ENCODE results near the gene ZKSCAN4.

- PRO-cap, 2 experiments: no peak in any of the 2 experiments
Measured at GRCh38 chr6:27888424-27889113, 2.1 kb downstream of the H3C12 start.

GRCh38 chr6:27891442-27891860, 825 bp upstream of the H3C12 start:
- PRO-cap, 2 experiments: no peak in any of the 2 experiments

GRCh38 chr6:28002991-28003744, 46.1 kb downstream of the OR2B6 start:
- PRO-cap, 2 experiments: no peak in any of the 2 experiments

DNA sequence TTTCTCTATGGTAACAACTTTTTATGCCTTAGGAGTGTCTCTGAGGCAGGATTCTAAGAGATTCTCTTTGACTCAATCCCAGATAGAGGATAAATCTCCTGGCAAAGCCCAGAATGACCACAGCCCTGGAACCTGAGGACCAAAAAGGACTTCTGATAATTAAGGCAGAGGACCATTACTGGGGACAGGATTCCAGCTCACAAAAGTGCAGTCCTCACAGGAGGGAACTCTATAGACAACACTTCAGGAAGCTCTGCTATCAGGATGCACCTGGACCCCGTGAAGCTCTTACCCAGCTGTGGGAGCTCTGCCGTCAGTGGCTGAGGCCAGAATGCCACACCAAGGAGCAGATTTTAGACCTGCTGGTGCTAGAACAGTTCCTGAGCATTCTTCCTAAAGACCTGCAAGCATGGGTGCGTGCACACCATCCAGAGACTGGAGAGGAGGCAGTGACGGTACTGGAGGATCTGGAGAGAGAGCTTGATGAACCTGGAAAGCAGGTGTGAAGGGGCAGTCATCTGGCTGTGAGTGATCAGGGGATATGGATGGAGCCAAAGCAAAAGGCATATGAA, 1.0 kb downstream of the ZSCAN16 start:
- PRO-cap, 2 experiments: no peak in any of the 2 experiments

- PRO-cap, 2 experiments: no peak in any of the 2 experiments
Measured at GRCh38 chr6:28135407-28135750, 6.3 kb upstream of the ZKSCAN8 start.

DNA sequence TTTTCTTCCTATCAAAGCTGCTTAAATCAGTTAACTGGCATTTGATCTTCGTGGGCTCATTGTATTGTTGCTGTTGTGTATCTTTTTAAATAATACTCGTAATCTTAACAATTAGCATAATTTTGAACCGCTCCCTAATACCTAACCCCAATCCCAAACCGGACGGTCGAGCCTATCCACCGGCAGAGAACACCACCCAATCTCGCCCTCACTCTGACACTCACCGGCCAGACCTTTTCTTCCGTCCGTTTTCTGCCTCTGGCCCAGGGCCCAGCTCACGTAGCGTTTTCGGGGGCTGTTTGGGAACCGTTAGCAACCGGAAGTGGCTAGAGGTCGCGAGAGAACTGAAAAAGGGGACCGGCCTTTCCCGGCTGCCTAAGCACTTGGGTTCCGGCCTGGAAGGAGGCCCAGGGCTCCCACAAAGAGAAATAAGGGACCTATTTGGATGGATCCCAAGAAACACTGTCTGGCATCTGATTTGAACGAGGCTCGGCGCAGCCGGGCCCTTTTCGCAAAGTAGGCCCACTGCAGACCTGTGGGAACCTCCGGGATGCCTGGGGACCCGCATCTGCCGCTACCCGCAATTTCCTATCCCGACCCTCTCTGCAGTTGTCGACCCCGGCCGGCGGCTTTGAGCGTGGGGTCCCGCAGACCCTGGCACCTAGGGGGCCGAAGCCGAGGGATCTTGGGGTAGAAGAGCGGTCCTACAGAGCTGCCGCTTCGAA, 5.0 kb upstream of the ZKSCAN8 start:
- PRO-cap, 2 experiments: no peak in any of the 2 experiments

DNA sequence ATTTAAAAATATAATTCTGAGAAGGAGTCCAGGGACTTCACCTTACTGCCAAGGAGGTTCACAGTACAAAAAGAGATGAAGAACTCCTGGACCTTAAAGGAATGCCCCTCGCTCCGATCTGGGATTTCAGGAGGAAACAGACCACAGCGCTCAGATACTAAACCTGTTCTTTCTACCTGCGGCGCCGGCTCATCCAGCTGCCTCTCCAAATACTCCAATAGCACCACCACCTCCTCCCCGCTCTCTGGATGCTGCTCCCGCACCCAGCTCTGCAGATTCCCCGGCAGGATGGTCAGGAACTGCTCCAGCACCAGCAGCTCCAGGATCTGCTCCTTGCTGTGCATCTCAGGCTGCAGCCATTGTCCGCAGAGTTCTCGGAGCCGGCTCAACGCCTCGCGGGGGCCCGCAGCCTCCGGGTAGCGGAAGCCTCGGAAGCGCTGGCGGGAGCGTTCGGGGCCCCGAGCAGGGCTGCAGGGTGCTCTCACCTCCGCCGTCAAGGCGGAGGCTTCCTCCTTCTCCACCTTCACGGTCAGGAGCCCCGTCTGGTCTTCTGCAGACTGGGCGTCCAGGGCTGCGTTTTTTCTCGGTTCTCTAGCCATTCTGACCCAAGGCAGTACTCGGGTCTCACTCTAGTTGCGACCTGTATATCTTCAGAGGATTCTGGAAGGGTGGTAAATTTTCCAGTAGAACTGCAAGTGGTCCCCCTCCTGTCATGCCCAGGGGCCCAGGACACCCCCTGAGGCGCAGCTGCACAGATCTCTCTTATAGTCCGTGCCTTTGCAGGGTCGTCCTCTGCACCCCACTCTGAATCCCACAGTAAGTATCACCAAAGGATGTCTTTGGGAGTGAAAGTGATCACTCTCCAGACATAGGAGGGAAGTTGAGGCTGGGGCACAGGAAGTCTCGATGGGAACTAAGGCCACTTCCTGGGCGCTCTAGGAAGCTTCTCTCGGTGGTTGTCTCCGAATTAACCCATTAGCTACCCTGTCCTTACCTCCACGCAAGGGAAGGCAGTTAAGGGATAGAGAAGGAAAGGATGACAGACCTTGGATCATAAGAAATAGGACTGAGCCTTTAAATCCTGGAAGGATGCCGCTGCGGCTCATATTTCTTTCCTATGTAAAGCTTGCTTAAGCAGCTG, at the start of gene ZKSCAN4:
Gene ZKSCAN4, minus strand, starts transcription at position 888 of the 1,141 bp plus-strand sequence.
- PRO-cap, 2 experiments: peak in 1 of 2 experiments; most common minus-strand start position 915 of the sequence (in 1)

DNA sequence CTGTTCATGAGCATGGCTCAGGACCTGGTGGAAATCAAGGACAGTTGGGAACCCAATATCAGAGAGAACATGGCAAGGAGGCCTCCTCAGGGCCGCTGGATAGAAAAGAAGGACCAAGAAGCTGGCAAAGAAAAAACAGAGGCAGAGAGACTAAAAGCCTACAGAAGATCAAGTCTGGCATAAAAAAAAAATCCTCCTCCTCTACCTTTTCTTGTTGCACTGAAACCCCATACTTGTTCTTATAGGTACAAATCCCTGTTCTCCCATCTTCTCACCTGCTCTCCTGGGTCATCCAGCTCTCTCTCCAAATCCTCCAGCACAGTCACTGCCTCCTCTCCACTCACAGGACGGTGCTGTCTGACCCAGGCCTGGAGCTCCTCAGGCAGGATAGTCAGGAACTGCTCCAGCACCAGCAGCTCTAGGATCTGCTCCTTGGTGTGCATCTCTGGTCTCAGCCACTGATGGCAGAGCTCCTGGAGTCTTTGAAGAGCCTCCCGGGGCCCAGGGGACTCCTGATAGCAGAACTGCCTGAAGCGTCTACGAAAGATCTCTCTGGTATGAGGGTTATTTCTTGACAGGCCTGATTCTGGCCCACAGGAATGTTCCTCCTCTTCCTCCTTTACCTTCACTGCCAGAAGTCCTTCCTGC, 7.6 kb downstream of the ZSCAN23 start:
- PRO-cap, 2 experiments: no peak in any of the 2 experiments

DNA sequence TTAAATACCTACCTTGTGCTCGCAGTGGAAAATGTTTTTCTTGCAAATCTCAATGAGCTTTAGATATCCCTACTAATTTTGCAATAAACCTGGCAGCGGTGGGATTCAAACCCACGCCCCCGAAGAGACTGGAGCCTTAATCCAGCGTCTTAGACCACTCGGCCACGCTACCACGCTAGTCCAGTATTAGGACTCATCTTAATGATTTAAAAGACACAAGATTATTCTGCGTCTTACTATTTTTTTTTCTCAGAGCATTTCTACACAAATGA, 35.2 kb upstream of the ZSCAN23 start:
- PRO-cap, 2 experiments: no peak in any of the 2 experiments

DNA sequence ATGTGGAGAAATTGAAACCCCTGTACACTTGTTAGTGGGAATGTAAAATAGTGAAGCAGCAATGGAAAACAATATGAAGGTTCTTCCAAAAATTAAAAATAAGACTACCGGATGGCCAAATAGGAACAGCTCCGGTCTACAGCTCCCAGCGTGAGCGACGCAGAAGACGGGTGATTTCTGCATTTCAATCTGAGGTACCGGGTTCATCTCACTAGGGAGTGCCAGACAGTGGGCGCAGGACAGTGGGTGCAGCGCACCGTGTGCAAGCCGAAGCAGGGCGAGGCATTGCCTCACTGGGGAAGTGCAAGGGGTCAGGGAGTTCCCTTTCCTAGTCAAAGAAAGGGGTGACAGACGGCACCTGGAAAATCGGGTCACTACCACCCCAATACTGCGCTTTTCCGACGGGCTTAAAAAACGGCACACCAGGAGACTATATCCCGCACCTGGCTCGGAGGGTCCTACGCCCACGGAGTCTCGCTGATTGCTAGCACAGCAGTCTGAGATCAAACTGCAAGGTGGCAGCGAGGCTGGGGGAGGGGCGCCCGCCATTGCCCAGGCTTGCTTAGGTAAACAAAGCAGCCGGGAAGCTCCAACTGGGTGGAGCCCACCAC, 34.1 kb upstream of the SCAND3 start:
- PRO-cap, 2 experiments: no peak in any of the 2 experiments

- PRO-cap, 2 experiments: no peak in any of the 2 experiments
Measured at GRCh38 chr6:28649071-28649523, 62.0 kb upstream of the SCAND3 start.

GRCh38 chr6:28719295-28719901, 132.3 kb upstream of the SCAND3 start:
- PRO-cap, 2 experiments: no peak in any of the 2 experiments

DNA sequence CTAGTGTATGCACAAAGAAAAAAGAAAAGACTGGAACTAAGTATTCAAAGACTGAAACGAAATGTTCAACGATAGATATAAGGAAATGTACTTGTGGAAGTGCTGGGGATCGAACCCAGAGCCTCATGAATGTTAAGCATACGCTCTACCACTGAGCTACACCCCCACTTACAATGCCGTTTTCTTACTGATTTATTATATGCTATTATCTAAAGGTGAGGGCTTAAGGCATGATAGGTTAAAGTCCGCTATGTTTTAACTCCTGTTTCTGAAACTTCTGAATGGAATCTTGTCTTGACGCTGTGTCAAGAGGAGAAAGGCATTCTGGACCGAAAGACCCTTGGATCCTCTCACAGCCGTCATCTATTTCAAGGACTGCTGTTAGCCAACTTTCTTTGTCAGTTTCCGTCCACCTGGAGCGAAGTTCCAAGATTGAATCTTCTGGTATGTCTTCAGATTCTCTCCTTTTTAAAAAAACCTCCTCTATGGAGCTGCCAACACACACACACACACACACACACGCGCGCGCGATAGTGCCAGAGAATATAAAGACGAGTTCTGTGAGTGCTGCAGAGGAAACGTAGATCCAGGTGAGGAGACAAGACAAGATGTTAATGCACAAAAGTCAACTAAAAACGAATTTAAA, 148.4 kb upstream of the SCAND3 start:
- PRO-cap, 2 experiments: no peak in any of the 2 experiments

- PRO-cap, 2 experiments: no peak in any of the 2 experiments
Measured at GRCh38 chr6:28742753-28743762, 156.0 kb upstream of the SCAND3 start.

- PRO-cap, 2 experiments: no peak in any of the 2 experiments
Measured at GRCh38 chr6:28802362-28803158, 121.2 kb downstream of the TRIM27 start.

DNA sequence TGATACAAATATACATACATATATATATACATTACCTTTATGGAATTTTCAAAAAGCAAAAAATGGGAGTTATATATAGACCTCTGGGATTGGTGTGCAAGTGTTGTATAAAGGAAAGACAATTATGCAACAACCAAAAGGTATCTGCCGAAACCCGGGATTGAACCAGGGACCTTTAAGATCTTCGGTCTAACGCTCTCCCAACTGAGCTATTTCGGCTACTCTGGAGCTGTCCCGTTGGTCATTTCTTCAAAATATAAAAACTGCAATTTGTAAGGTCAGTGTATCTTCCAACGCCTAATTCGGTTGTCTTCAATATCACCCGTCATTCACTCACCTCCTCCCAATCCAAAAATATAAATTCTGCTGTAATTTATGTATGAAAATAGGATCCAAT, 100.6 kb downstream of the TRIM27 start:
- PRO-cap, 2 experiments: no peak in any of the 2 experiments

DNA sequence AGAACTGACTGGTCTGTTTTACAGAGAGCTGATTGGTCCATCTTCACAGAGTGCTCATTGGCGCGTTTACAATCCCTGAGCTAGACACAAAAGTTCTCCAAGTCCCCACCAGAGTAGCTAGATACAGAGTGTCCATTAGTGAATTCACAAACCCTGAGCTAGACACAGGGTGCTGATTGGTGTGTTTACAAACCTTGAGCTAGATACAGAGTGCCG, 57.9 kb downstream of the TRIM27 start:
- PRO-cap, 2 experiments: no peak in any of the 2 experiments

GRCh38 chr6:28871865-28872712, 51.7 kb downstream of the TRIM27 start:
- PRO-cap, 2 experiments: no peak in any of the 2 experiments

DNA sequence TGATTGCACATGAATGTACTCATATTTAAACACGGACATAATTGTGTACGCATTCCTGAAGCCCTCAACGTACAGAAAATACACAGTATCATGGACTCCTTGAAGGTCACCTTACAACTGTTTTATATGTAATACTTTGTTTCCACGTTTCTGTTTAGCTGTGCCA, 1.4 kb downstream of the TRIM27 start:
- PRO-cap, 2 experiments: no peak in any of the 2 experiments

- PRO-cap, 2 experiments: peak in 2 of 2 experiments; most common plus-strand start chr6:28923082 (in 2); most common minus-strand start chr6:28923703 (in 2)
Measured at GRCh38 chr6:28922801-28923811, 679 bp downstream of the TRIM27 start.